Spinal cord (tissue), 3 donors: Measurements from ENCODE around the gene PLIN1.

GRCh38 chr15:88465434-88466390 is 1.5 kb downstream of the MRPL46 start:
- PRO-cap = no peak
- RAMPAGE, long total RNA = no peak

DNA sequence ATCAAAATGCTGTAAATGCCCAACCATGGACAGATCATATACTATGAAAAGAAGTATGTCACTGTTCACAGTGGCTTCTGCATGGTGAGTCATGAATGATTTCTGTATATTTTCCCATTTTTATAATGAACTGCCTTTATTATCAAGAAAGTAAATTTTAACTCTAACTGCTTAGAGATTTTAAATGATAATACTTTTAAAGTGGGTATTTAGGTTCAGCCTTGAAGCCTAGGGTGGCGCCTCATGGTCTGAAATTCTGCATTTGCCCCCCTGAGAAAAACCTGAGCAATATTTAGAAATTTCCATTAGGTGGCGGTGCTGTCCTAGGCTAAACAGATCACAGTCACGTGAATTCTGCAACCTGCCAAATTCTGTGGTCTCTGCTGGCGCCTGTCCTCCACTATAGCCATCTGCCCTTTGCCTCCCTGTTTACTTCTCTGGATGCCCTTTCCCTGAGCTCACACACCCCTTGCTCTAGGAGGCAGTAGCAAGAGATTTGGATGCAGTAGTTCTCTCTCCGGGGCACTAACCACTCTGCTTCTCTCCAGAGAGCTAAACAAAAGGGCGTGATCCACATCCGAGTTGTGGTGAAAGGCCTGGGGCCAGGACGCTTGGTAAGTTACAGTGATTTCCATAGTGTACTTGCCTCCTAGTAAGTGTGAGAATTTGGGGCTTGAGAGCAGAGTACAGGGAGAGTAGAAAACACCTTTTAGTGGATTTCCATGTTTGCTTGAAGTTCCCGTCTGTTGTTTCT is 9.1 kb downstream of the MRPS11 start:
- PRO-cap = no peak
- RAMPAGE, long total RNA = no peak

DNA sequence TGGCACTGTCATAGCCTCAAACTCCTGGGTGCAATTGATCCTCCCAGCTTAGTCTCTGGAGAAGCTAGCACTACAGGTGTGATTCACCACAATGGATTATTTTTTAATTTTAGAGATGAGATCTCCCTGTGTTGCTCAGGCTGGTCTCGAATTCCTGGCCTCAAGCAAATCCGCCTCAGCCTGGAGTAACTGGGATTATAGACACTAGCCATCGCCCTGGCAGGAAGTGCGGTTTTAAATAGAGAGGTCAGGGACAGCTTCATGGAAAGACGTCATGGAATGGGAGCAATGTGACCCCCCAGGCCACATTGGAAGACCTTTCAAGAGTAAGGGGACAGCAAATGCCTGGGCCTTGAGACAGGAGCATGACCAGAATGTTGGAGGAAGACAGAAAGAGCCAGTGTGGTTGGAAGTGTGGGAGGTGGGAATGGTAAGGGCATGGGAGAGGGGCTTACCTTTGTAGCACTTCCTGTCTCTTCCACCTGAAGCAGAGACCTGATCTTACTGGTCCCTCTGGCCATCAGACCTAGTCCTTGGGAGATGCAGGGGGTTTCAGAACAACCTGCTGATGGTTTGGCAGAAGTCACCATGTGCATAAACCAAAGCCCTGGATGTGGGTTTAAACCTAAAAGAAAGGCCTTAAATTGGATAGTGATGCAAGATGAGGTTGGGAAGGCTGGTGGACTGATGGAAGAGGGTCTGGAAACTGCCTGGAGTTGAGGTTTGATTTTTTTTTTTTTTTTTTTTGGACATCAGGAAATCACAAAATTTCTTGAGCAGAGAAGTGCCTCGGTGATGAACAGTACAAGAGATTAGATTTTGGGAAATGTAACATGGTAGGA is 2.0 kb upstream of the ISG20 start:
- PRO-cap = no peak
- RAMPAGE, long total RNA = no peak

GRCh38 chr15:88643662-88644263 is 4.9 kb downstream of the ISG20 start:
- PRO-cap = no peak
- RAMPAGE, long total RNA = no peak

GRCh38 chr15:88648112-88648811 is 9.4 kb downstream of the ISG20 start:
- PRO-cap = no peak
- RAMPAGE, long total RNA = no peak

DNA sequence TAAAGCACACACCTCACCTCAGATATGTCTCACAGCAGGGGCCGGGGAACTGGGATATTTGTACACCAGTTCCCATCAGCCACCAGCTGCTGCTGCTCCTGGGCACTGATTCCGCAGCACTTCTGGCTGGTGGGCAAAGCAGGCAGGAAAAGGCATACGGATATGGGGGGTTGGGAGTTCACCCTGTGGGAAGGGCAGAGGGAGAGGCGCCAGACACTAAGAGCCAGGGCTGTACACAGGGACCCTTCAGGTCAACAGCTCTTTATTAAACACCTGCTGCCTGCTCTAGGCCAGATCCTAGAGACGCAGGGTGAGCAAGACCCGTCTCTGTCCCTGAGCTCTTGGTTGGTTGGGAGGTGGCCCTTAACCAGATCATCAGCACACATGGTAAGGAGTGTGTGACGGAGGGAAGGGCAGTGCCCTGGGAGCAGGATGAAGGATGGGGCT is 14.1 kb downstream of the ISG20 start:
- PRO-cap = no peak
- RAMPAGE, long total RNA = no peak

DNA sequence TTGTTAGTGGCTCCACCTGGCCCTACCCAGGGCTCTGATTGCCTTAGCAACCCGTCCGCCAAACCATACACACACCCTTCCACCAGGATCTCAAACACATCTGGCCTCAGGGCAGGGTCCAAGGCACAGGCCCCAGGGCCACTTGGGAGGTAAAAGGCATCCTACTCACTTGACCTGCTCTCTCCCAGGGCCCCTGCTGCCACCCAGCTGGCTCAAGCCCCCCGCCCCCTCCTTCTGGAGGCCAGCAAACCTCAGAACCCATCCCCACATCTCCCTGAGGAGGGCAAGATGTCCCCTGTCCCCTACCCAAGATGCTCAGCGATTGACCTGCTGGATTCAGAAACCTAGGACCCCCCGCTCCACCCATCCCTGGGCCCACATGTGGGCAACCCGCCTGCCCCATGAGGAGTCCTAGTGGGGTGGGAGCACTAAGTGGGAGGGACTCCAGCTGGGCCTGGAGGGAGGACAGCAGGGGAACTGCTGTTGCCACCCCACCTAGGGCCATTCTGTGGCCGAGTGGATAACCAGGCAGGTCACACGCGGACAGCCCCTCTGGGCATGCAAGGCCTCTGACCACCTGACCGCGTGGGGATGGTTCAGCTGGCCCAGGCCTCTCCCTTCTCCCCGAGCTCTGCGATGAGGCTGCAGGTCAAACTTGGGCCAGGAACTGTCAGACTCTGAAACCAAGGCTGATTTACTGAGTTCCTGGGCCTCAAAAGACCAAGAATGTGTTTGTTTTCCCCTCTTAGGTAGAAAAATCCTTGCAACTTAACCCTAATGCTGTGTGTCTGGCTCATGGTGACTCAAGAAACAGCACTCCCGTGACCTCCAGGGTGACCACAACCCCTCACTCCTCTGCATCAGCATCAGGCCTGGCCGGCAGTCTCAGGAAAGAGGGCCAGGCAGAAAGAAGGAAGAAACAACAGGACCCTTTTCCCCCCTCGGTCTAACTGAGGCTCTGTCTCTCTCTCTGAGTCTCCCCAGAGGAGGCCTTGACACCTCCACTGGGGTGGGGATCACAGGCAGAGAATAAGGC is 4.2 kb downstream of the MFGE8 start:
- PRO-cap = no peak
- RAMPAGE, long total RNA = no peak

DNA sequence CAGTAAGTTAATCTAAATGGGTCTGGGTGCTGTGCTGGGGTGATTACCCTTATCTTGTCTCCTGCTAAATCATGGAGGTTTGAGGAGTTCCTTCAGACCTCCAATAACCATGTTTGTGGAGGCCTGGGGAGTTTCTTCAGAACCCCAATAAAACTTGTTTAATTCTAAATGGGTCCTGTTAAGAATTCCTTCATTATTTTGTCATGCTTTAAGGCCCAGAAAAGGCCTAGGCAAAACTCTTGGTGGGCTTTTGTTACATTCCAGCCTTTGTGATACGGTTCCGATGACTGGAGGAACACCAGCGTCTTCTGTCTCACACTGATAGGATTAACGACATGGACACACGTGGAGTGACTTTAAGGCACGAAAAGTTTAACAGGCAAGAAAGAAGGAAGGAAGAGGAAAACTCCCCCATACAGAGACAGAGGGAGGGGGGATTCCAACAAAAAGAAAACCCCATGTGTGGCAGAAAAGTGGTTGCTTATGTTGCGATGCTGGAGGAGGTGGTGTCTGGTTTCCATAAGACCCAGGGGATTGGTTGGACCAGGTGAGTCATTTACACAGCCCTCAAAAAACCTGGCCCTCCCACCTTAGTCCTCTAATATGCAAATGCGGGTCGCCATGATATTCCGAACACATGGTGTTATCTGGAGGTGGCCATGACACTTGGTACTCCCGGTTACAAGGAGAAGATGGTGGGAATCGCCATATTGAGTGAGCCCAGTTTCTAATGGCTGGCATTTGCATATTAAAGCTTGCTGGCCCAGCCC is 72.6 kb upstream of the MFGE8 start:
- PRO-cap = no peak
- RAMPAGE, long total RNA = no peak

- PRO-cap = no peak
- RAMPAGE, long total RNA = no peak
Observed at GRCh38 chr15:89017288-89018246, 70.7 kb upstream of the ABHD2 start.

DNA sequence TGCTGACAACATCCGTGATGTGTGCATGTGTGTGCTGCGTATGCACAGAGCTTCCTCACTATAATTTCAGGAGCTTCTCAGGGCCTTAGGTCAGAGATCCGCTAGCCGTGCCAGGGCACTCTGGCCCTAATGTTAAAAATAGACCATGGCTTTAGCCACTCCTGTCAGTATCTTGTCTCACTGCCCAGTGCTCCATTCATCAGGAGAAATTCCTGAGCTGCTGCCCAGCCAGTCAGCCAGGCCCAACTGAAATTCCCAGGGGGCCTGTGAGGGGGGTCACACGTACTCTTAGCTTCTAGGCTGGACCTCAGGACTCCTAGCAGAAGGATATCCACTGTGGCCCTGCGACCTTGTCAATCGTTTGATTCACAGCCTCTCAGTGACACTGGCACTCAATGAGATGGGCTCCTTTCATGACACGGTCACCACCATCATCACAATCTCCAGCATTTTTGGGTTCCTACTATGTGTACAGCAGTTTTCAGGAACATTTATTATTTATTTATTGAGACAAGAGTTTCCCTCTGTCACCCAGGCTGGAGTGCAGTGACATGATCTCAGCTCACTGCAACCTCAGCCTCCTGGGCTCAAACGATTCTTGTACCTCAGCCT is 69.9 kb upstream of the ABHD2 start:
- PRO-cap = no peak
- RAMPAGE, long total RNA = no peak

DNA sequence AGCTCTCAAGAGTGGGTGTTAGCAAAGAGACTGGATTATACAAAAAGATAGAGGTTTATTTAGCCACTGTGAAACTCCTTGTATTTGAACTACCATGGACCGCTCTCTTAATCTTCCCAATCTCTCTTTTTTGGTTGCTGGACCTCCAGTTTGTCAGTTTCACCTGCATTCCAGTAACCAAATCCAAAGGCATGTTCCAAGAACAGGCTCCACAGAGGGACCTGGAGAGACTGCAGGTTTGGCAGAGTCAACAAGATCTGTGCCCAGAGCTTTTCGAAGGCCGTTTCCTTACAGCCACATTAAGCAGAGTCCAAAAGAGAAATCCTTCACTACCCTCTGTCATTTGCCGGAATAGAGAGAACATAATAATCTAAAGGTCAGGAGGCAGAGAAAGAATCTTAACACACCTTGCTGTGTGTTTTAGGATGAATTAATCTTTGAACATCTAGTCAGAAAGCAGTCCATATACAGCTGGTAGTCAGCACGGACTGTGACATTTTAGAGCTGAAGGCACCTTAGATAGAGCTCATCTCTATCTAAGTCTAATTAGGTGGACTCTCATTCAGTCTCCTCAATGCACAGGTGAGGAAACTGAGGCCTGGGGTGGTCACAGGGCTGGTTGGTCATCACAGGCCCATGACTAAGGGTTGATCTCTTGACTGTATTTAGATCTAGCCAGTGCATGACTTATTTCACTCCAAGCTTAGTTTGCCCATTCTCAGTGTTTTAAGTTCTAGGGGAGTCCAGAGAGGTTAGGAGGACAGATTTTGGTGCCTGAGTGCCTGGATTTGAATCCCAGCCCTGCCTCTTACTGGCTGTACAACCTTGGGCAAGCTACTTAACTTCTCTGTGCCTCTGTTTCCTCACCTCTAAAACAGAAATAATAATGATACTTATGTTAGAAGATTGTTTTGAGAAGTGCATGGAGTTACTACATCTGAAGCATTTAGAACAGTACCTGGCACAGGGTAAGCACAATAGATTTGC is 1.4 kb downstream of the ABHD2 start:
- PRO-cap = no peak
- RAMPAGE, long total RNA = no peak

- PRO-cap = no peak
- RAMPAGE, long total RNA = no peak
Observed at GRCh38 chr15:89167774-89168323, 53.5 kb downstream of the RLBP1 start.

DNA sequence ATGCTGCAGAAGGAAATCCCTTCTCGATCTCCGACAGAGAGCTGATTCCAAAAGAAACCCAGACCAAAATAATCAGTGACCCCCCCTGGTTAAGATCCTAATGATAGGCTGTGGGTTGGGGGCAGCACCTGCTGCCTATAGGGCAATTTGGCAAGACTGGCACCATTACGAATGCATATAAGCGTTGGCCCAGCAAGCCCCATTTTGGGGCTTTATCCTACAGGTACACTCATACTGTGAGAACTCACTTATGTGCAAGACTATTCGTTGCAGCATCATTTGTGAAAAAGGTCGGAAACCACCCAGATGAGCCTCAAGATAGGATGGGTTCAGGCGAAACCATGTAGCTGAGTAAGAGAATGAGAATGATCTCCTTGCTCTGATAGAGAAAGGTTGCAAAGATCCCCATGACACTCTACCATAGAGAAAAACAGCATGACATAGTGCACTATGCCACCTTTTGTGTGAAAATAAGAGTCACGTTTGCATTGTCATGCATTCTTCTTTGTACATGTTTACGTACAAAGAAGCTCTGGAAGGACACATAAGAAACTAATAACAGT is 50.2 kb downstream of the RHCG start:
- PRO-cap = no peak
- RAMPAGE, long total RNA = no peak

DNA sequence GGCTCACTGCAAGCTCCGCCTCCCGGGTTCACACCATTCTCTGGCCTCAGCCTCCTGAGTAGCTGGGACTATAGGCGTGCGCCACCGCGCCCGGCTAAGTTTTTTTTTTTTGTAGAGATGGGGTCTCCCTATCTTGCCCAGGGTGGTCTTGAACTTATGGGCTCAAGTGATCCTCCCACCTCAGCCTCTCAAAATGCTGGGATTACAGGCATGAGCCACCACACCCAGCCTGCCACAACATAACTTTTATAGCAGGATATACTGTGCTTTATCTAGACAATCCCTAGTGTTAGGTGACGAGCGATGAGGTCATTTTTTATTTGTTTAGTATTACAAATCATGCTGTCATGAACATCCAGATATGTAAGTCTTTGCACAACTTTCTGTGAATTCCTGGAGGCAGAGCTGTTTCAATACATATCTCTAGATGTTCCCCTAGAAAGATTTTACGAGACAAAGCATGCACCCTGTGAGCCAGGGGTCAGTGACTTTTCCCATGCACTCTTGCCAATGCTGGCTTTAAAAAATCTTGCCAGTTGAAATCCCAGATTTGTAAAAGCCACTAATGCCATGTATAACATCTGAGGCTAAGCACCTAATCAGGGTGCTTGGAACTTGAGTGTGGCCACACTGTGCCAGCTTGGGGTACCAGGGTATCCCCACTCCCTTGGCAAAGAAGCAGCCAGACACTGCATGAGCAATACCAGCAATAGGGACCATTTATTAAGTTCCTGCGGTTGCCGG is 1.9 kb upstream of the RHCG start:
- PRO-cap = no peak
- RAMPAGE, long total RNA = no peak

- PRO-cap = no peak
- RAMPAGE, long total RNA = no peak
Observed at GRCh38 chr15:89669283-89669750, 9.8 kb downstream of the PLIN1 start.

DNA sequence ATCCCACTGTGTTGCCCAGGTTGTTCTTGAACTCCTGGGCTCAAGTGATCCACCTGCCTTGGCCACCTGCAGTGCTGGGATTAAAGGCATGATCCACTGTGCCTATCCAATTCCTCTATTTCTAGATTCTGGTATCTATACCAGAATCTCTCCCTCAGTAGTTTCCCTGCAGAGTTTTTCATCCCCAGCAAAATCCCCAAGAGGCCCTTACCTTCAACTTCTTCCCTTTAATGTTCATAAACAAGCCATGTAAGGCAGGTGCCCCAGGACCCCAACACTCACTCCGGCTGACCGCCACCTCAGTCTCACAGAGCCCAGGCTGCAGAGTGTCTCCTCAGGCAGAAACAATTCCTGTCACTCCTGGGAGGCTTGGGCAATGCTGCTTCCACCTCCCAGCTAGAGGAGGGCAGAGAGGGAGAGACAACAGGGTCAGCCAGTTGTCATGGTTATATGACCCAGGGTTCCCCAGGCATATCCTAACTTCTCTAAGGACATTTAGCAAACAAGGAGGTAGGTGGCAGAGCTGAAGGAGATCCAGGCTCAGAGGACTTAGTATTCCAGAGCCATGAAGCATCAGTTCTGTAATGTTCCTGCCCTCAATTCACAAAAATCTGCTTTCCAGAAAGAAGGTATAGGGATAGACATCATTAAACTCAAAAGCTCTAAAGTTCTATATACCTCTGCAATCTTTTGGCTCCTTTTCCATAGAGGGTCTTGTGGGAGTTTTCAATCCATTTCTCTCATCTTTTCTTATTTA is at the start of gene PLIN1:
Gene PLIN1, minus strand, starts transcription at position 328 of the 757 bp plus-strand sequence.
- PRO-cap = no peak
- RAMPAGE, long total RNA = no peak

DNA sequence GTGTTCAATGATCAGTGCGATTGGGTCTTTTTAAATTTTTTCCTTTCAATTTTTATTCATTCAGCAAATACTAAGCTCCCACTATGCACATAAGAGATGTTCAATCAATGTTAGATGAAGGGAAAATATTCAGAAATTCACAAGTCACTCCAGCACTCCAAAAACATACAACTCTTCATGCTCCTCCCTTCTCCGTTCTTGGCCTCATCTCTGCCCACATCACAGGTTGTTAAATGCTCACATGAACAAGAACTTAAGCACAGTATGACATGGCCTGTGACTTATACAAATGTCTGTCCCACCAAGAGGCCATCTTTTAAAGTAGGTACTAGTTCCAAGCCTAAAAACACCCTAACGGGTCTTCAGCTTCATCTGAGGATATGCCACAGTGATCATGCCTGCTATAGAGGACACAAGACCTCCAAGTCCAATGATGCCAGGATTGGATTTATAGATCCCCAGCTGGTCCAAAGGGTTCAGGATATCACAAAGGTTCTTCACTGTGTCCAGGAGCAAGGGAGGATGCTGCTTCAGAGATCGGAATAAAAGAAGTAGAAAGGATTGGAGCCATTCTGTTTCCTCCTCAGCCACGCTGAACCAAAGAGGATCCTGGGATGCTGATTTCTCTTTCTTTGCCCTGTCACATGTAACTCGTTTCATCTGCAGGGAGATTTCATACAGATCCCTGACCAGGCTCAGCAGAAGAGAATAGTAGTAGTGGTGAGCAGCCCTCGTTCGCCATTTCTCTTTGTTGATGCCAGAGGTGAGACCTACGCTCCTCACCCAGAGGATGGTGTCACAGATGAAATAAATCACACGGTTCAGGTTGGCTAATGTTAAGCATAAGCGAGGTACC is 4.1 kb upstream of the PLIN1 start:
- PRO-cap = no peak
- RAMPAGE, long total RNA = no peak

- PRO-cap = no peak
- RAMPAGE, long total RNA = no peak
Observed at GRCh38 chr15:89749829-89750636, 1.0 kb downstream of the MESP1 start.

GRCh38 chr15:89751708-89752414 is 812 bp upstream of the MESP1 start:
- PRO-cap = no peak
- RAMPAGE, long total RNA = no peak

DNA sequence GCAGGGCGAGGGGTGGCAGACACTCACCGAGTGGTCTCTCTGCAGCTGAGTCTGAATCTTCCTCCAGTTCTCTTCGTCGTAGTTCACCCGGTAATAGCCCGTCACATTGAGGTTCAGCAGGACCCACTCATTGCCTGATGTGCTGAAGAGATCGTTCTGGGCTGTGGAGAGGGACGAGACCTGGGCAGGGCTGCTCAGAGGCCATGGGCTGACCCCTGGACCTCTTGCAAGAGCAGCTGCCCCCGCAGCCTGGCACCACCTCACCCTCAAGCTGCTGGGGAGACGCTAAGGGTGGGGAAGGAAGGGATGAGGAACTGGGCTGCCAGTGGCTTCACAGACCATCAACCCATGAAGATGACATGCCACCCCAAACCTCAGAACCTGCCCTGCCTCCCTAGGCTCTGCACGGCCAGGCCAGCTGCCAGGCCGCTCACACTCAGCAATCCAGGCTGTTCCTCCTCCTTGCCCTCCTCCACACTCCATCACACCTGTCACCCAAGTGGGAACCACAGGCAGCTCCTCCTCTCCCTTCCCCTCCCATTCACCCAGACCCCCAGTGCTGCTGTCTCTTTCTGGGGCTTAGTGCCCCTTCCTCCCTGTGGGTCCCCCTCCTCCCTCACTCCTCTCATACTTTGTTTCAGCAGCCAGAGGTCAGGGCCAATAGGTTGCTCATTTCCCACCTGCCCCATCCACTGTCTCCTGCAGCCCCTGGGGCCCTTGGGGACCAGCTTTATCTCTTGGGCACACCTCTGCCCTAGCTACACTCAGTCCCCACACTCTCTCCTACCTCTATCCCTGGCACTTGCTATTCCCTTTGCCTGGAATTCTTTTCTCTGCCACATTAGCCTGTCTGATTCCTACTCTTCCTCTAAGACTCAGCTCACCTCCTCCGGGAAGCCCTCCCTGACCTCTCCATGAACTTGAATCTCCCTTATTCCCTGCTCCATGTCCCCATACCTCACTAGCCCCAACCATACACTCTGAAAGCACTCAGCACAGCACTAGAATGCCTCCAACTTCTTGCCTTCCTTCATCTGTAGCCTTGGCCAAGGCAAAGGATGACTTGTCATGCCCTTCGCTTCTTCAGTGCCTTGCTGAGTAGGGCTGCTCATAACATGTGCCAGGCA is 14.9 kb downstream of the ANPEP start:
- PRO-cap = no peak
- RAMPAGE, long total RNA = no peak